ENCODE results near the gene AREL1.

GRCh38 chr14:73722496-73723252 is 8.5 kb upstream of the PNMA1 start:
- PRO-cap, 3 experiments = no peak in any of the 3 experiments
- RAMPAGE, long total RNA, 2 experiments = no peak in any of the 2 experiments
- RRBS = no CpG with 5 or more reads among the region's 18 CpGs

DNA sequence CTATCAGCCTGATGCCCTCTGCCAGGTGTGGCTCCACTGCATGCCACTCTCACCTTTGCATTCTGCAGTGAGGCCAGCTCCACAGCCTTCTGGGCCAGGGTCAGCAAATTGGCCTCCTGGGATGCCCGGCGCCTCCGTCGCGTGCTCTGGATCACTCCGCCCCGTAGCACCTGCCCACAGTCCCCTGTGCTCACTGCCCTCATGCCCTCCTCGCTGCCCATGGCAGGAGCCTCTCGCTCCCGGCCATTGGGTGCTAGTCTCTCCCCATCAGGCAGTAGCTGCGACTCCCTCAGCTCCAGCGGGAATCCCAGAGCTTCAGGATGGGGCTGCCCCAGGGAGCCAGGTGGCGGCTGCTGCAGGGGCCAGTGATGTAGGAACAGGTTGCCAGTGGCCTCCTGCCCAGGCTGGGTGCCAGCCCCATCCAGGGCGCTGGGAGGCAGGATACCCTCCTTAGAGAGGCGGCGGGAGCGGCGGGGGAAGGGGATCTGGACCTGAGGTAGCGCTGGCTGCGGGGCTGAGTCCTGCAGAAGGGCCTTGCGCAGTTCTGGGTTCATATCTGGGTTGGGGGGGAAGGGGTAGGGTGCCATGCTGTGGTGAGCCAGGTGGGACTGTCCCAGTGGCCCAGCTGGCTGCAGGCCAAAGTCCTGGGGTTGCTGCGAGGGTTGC is 21.5 kb downstream of the MIDEAS start:
- PRO-cap, 3 experiments = no peak in any of the 3 experiments
- RAMPAGE, long total RNA, 2 experiments = no peak in any of the 2 experiments
- RRBS = no CpG with 5 or more reads among the region's 22 CpGs

- PRO-cap, 3 experiments = no peak in any of the 3 experiments
- RAMPAGE, long total RNA, 2 experiments = no peak in any of the 2 experiments
- RRBS = no CpG with 5 or more reads among the region's 5 CpGs
Observed at GRCh38 chr14:73838382-73838661, 13.3 kb upstream of the PTGR2 start.

DNA sequence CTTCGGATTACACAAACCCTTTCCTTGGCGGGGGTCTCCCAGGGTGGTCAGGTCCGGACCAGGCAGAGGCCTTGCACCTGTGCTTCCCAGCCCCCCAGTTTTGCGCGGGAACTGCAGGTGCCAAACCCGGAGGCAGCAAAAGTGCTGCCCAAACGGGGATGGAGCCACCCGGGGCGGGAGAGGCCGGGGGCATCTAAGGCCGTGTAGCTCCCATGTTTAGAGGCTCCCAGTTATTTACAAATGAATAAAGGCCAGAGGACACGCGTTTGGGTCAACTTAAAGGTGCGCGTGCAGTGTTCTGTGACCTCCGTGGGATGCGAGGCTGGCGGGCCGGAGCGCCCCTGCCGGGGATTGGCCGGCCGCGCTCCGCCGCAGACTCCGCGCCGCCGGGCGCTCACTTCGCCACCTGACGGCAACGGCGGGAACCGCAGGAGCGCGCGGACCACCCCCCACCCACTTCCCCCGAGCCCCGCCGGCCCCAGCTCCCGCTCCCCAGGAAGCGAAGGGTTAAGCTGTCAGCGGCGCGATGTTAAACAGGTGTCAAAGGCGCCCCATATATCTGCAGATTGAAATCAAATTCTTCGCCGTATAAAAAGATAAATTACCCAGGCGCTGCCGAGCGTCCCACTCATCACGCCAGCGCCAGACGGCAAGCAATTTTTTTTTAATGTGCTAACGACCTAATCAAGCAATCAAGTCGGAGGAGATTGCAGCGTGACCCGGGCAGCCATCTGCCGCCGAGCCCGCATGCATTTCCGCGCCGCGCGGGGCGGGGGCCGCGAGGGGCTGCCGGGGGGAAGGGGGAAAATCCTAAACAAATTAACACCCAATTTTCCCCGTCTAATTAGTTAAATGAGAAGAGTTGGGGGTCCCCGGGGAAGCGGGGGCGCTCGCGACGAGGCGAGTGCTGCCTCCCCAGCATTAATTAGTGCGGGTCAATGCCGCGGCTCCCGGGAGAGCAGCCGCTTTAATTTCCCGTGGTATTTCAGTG is 18.3 kb downstream of the VSX2 start:
- PRO-cap, 3 experiments = peak in 1 of 3 experiments; most common plus-strand start position 409 of the sequence (in 1); most common minus-strand start position 316 of the sequence (in 1)
- RAMPAGE, long total RNA, 2 experiments = no peak in any of the 2 experiments
- RRBS = 1% methylated on average over 38 of the region's 86 CpGs

GRCh38 chr14:74562815-74563447 is 49.1 kb downstream of the LTBP2 start:
- PRO-cap, 3 experiments = peak in 1 of 3 experiments; most common minus-strand start chr14:74562966 (in 1)
- RAMPAGE, long total RNA, 2 experiments = no peak in any of the 2 experiments
- RRBS = no CpG with 5 or more reads among the region's 5 CpGs

DNA sequence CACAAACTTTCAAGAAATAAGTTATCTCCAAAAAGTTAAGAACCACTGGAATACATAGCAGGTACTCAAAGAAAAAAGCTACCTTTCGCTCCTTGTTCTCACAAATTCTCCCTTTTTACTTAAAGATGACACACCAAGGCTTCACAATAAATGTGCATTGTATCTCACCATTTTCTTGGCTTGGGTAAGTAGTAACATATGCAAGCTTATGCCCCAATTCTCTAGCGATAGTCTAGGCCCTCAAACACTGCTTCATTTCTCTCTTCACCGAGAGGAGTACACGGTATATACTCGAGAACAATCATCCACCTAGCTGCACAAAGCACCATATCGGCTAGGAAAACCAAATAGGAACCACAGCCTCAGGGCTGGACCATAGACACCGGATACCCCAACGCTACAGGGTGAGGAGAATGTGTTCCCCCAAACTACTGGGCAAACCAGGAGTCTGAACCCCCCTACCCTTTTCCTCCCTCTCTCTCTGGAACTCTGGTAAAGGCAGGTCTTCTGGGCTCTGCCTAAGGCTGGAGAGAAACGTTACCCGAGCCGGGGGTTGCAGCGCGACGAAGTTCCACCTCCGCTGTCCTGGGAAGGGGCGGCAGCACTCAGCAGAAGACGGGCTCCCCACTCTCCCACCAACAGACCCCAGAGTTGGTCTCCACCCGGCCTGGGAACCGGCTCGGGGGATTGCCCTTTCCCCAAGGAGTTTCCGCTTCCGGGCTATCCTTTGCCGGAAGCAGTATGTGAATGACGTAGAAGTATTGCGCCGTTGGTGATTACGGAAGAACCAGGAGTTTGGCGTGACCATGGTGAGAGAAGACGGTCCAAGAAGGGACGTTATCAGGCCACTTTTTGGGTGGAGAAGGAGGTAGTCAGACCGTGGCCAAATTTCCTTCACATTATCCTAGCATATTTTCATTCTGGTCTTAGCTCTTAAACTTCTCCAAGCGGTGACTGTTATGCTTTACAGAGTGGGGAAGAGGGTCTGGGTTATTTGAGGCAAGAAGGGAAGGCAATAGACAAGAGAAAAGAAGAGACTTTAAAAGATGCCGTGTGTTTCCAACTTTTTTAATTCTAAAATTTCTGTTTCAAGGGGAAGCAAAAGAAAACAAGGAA is at the start of gene AREL1:
Gene AREL1 (minus strand): TSS at position 689 of the 1,116 bp plus-strand sequence.
- PRO-cap, 3 experiments = peak in 3 of 3 experiments; most common plus-strand start position 790 of the sequence (in 2); most common minus-strand start position 689 of the sequence (in 2)
- RAMPAGE, long total RNA, 2 experiments = start-site peak on the plus strand in 2 of 2 experiments, centred at positions 781 to 787 of the sequence, 1,005 to 1,337 reads per replicate
- RRBS = 2% methylated on average over 6 of the region's 33 CpGs

DNA sequence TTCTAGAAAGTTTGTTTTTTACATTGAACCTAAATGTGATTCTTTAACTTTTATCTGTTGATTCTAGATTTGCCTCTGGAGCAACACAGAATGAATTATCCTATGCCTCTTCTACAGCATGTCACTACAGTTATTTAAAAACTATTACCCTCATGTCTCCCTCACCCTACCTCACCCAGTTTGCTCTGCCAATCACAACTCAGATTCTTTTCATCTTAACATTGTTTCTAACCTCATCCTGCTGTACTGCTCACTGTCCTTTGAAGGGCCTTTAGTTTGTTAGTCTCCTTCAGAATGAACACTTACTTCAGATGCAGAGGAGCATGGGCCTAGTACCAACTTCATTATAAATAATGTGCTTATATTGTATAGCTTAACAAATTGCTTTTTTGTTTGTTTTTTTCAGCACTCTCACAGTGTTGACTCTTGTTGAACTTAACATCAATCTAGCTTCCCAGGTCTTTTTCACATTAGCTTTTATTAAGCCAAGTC is 21.6 kb downstream of the YLPM1 start:
- PRO-cap, 3 experiments = no peak in any of the 3 experiments
- RAMPAGE, long total RNA, 2 experiments = no peak in any of the 2 experiments

GRCh38 chr14:74854890-74855452 is 21.0 kb downstream of the PROX2 start:
- PRO-cap, 3 experiments = no peak in any of the 3 experiments
- RAMPAGE, long total RNA, 2 experiments = no peak in any of the 2 experiments
- RRBS = no CpG with 5 or more reads among the region's 7 CpGs

GRCh38 chr14:74883753-74884542 is 2.2 kb downstream of the DLST start:
- PRO-cap, 3 experiments = no peak in any of the 3 experiments
- RAMPAGE, long total RNA, 2 experiments = no peak in any of the 2 experiments
- RRBS = no CpG with 5 or more reads among the region's 9 CpGs

DNA sequence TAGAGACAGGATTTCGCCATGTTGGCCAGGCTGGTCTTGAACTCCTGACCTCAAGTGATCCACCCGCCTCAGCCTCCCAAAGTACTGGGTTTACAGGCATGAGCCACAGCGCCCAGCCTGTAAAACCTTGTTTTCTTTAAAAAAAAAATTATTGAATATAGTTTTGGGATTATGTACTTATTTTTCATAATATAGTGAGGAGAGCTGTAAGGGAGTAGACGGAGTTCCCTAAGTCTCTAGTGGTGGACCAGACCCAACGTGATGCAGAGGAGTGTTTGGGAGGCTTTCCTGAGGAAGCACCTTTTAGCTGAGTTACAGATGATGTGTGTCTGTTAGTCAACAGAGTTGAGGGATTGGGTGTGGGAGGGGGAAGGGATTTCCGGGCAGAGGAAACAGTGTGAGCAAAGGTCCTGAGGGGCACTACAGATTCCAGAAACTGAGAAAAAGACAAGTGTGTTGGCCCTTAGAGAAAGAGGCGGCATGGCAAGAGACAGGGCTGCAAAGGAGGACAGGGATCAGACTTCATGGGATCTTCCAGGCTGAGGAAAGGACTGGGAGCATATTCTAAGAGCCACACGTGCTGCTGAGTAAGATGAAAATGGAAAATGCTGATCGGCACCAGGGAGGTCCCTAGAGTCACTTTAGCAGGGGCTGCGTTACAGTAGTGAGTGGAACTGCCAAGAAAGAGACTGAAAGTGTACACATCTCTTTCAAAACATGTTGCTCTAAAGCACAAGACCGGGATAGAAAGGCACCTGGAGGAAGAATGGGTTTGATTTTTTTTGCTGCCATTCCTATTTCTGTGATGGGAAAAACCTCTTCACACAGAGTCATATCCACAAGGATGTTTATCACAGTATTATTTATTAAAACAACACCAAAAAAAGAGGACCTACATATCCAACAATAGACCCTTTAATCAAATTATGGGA is 9.4 kb upstream of the RPS6KL1 start:
- PRO-cap, 3 experiments = no peak in any of the 3 experiments
- RAMPAGE, long total RNA, 2 experiments = no peak in any of the 2 experiments
- RRBS = no CpG with 5 or more reads among the region's 11 CpGs

GRCh38 chr14:74957873-74958326 is 2.5 kb upstream of the PGF start:
- PRO-cap, 3 experiments = no peak in any of the 3 experiments
- RAMPAGE, long total RNA, 2 experiments = no peak in any of the 2 experiments
- RRBS = no CpG with 5 or more reads among the region's 4 CpGs

DNA sequence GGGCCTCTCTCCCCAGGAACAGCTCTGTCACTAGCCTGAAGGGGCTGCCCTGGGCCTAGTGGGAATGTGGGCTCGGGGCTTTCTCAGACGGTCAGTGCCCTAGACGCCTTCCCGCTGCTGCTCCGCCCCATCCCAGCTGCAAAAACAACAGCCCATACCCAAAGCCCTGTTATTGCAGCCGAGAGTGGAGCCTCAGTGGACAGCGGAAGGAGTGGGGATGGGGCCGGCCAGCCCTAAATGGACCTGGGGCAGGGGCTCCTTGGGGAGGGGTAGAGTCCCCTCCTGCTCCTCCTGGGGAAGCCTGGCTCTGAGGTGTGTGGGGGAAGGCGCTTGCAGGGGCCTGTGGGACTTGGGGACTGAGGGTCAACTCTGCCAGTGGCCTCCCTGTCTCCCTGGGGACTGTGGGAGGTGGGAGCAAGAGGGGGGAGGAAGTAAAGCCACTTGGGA is 18.1 kb upstream of the EIF2B2 start:
- PRO-cap, 3 experiments = no peak in any of the 3 experiments
- RAMPAGE, long total RNA, 2 experiments = no peak in any of the 2 experiments
- RRBS = no CpG with 5 or more reads among the region's 9 CpGs

DNA sequence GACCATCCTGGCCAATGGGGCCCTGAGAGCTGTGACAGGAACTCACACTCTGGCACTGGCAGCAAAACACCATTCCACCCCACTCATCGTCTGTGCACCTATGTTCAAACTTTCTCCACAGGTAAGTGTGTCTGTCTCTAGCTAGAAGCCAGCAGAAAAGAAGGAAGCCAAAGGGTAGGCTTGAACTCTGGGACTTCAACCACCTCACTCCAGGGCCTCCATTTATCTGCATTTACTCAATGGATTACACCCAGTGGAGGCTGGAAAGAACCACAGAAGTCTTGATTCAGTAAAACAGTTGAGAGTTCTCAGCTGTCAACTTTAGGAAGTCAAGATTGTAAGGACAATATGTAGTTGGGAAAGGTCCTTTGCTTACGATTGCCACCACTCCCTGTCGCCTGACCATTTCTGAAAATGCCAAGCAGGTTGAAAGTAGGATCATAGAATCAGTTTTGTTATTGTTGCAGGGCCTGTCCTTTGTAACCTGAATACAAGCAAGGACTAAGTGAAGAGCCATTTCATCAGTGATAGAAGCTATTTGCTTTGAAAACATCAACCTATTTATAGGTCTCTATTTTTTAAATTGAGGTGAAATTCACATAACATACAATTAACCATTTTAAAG is 4.0 kb downstream of the EIF2B2 start:
- PRO-cap, 3 experiments = no peak in any of the 3 experiments
- RAMPAGE, long total RNA, 2 experiments = no peak in any of the 2 experiments
- RRBS = no CpG with 5 or more reads among the region's 3 CpGs

DNA sequence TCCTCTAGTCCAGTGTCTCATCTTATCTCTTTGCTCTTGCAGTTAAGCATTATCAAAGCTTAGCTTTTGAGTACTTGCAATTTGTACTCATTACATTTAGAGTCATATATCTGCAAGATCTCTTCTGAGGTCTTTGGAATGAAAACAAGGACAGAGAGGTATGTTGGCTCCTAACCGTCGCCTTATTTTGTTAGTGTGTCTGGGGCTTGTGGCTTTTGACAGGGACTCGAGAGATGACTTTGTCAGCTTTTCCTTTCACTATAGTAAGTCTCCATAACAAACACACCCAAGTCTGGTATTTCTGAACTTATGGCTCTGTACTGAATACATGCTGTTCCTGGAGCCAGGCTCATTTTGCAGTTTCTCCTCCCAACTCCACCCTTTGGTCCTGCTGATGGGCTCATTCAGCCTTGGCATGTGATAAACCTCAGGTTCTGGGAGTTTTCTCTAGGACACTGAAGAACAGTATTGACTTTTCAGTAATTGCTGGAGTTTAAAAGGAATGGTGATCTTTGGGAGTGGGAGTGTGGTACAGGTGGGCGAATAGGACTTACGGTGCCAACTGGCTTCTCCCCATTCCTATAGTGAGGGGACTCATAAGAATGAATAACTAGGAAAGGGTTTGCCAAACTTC is 27.7 kb upstream of the TMED10 start:
- PRO-cap, 3 experiments = no peak in any of the 3 experiments
- RAMPAGE, long total RNA, 2 experiments = no peak in any of the 2 experiments
- RRBS = no CpG with 5 or more reads among the region's 5 CpGs

- PRO-cap, 3 experiments = peak in 3 of 3 experiments; most common plus-strand start chr14:75269076 (in 2)
- RAMPAGE, long total RNA, 2 experiments = no peak in any of the 2 experiments
- RRBS = no CpG with 5 or more reads among the region's 7 CpGs
Observed at GRCh38 chr14:75268622-75269536, 9.7 kb upstream of the FOS start.

GRCh38 chr14:75274738-75275361 is 3.8 kb upstream of the FOS start:
- PRO-cap, 3 experiments = peak in 2 of 3 experiments; most common plus-strand start chr14:75275140 (in 2); most common minus-strand start chr14:75274963 (in 1)
- RAMPAGE, long total RNA, 2 experiments = no peak in any of the 2 experiments
- RRBS = no CpG with 5 or more reads among the region's 7 CpGs

DNA sequence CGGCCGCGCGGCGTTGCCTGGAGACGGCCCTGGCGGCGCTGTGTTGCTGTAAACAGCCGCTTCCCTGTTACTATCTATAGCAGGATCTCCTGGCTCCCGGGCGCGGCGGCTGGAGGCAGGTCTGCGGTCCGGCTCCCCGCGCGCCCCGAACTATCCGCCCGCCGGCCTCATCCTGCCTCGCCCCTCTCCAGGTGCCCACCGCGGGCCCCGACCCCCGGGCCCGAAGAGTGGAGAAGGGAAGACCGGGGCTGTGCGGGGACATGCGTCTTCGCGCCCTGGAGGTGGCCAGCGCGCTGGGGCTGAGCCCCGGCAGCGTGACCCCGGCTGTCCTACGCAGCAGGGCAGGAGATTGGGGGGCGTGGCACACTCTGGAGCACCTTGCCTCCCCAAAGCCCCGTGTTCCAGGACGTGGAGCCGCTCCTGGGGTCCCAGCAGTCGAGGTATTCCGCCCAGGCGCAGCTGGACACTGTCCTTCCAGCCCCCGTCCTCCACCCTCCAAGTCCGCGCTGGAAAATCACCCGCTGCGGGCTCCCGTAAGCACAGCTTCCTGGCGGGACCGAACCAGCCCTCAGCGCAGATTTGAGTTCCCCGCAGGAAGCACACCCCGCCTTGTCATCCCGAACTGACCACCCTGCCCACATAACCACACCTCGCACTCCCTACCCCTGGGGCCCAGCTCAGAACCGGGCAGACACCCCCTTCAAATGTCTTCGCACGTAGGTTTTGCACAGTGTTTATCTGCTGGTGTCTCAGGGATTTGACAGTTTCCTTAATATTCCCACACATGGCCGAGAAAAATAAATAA is 1.2 kb upstream of the FOS start:
- PRO-cap, 3 experiments = peak in 3 of 3 experiments; most common plus-strand start position 99 of the sequence (in 3); most common minus-strand start position 489 of the sequence (in 3)
- RAMPAGE, long total RNA, 2 experiments = no peak in any of the 2 experiments
- RRBS = 2% methylated on average over 22 of the region's 63 CpGs

DNA sequence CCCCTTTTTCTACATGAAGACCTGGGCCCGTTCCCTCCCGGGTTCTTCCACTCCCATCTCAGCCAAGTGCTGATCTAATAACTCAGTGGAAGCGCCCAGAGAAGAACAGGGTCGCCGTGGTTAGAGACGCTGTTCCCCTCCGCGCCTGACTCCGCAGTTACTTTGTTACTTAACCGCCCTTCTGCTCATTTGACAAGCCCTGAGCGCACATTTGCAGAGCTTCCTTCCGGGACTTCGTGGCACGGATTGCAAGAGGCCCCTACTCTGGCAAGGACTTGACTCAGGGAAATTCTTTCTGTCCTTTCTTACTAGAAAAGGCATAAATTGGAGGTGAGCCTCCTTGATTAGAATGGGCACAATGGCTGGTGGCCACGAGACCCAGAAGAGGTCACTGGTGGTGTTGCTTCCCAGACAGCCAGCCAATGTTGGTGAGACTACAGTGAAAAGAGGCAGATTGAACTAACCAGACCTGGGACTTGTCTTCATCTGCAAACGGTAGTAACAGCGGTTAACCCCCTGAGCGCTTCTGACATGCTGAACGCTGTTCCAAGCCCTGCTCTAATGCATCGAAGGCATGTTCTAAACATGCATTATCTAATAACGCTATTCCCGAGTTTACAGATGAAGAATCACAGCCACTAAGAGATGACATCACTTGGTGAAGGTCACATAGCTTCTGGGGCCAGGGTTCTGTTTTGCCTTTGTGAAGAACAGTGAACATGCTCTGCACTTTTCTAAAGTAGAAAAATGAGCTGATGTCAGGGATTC is 55.7 kb downstream of the FOS start:
- PRO-cap, 3 experiments = peak in 3 of 3 experiments; most common plus-strand start position 237 of the sequence (in 2); most common minus-strand start position 164 of the sequence (in 2)
- RAMPAGE, long total RNA, 2 experiments = no peak in any of the 2 experiments
- RRBS = no CpG with 5 or more reads among the region's 22 CpGs

- PRO-cap, 3 experiments = peak in 2 of 3 experiments; most common plus-strand start chr14:75380961 (in 2)
- RAMPAGE, long total RNA, 2 experiments = no peak in any of the 2 experiments
- RRBS = no CpG with 5 or more reads among the region's 3 CpGs
Observed at GRCh38 chr14:75380774-75381228, 47.0 kb upstream of the JDP2 start.

- PRO-cap, 3 experiments = no peak in any of the 3 experiments
- RAMPAGE, long total RNA, 2 experiments = no peak in any of the 2 experiments
- RRBS = 3% methylated on average over 1 of the region's 10 CpGs
Observed at GRCh38 chr14:75427365-75427563, 558 bp upstream of the JDP2 start.